Umbilical cord (tissue), 2 donors: ENCODE results near the gene SPOCK2.

DNA sequence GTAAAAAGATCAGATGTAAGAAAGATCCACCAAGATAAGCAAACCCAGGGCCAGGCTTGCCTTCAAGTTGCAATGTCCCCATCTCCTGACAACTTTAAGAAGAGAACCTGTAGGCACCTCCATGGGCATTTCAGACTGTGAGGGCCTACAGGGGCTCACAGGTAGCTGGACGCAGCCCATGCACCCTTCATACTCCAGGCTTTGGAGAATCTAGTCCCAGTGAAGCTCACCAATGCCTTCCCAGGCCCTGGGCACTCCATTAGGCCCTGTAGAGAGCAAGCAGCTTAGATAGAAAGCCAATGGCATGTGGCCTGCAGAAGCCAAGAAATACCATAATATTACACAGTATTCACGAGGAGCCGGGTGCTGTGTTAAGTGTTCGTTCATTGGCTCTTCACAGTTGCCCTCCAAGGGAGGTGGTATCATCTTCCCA is 3.4 kb downstream of the VSIR start:
- RAMPAGE, long total RNA: no peak

GRCh38 chr10:71806798-71807195 is 33.5 kb upstream of the VSIR start:
- RAMPAGE, long total RNA: no peak

DNA sequence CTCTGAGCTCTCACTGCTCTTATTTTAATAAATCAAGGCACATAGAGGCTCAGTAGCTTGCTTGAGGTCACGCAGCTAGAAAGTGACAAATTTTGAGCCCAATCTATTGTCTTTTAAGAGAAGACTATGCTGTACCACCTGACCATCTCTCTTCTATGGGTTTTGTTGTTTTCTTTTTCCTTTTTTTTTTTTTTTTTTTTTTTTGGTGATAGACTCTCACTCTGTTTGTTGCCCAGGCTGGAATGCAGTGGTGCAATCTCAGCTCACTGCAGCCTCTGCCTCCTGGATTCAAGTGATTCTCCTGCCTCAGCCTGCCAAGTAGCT is 35.6 kb upstream of the VSIR start:
- RAMPAGE, long total RNA: no peak

GRCh38 chr10:71821763-71822806 is 29.0 kb downstream of the PSAP start:
- RAMPAGE, long total RNA: no peak

GRCh38 chr10:71828718-71829649 is 22.1 kb downstream of the PSAP start:
- RAMPAGE, long total RNA: no peak

- RAMPAGE, long total RNA: no peak
Measured at GRCh38 chr10:71858169-71858662, 7.2 kb upstream of the PSAP start.

DNA sequence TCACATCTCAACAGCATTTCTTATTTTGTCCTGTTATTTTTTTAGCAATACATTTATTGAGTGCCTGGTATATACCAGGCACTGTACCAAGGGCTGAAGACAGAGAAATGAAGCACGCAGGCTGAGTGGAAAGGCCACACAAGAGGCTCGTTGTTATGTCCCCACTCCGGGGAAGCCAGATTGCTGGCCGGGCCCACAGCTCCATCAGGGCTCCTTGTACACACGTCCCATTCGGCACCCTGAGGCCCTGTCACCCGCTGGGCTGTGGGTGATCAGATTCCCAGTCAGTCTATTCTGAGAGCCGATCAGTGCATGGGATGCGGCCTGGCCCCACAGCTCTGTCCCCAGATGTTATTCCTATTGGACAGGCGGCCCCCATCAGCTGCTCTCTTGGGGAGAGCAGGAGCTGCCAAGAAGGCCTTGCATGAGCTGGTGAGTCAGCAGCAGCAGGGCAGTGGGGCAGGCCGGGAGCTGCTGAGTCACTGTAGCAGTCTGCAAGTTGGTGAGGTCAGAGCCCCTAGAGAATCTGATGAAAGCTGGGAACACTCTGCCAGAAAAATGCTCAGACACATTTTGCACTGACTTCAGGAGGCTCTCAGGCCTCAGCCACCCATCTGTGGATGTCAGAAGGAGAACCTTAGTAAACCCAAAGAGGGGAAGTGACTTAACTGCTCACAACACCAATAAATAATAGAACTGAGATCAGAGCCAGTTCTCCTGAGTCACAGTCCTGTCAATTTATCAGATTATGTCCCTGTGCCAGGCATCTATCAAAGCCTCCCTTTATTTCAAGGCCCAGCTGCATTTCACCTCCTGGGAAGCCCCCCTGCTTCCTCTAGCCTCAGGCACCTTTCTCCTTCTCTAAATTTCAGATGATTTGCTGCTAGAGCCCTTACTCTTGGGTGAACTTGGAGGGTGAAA is 9.4 kb upstream of the PSAP start:
- RAMPAGE, long total RNA: no peak

DNA sequence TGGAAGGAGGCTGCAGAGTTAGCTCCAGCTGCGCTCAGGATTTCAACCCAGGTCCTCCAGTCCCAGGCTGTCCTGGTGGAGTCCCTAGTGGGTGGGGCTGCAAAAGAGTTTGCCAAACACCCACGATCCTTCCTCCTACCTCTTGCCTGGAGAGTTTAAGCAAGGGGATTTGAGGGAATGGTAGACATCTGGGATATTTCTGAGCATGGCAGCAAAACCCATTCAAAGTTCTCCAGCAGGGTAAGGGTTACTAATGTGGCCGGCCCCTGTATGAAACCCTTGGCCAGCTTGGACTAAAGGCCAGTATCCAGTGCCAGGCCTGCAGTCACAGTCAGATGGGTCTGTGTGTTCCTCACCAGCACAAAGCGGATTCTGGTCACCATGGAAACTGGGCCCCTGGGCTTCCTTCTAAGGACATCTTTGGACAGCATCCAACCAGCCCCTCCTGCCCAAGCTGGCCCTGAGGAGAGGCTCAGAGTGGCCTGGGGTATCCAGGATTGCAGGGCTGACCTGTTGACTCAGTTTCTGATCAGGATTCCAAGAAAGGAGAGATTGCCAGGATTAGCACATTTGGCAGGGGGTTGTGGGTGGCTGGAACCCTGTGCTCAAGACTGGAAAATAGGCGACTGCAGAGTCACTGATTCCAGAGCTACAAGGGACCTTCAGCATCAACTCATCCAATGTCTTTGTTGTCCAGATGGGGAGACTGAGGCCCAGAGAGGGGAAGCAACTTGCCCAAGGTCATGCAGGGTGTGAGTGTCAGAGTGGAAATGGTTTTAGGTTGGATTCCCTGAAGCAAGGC is 42.6 kb upstream of the CHST3 start:
- RAMPAGE, long total RNA: no peak

GRCh38 chr10:71981063-71981813 is 17.0 kb downstream of the CHST3 start:
- RAMPAGE, long total RNA: no peak

DNA sequence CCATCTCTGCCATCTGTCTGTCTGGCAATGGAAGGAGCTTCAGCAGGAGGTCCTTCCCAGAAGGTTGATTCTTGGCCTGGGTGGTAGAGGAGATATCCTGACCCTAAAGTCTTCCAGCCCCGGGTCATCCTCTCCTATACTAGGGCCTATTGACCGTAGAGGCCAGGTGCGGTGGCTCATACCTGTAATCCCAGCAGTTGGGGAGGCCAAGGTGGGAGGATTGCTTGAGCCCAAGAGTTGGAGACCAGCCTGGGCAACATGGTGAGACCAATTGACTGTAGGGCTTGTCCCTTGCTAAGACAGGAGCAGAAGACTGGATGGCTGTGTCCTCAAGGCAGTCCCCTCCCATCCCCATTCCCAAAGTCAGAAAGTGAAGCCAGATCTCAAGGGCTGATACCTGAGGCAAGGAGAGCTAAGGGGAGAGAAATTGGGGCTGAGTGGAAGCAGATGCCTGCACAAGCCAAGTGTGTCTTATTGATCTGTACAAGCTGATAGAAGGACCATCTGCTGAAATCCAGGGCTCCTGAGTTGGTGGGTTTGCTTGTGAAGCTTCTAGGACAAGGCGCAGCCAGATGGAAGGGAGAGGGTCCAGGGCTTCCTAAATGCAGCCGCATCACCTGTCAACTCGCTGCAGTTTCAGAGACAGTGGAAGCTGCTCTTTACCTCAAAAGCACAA is 48.1 kb downstream of the CHST3 start:
- RAMPAGE, long total RNA: no peak

DNA sequence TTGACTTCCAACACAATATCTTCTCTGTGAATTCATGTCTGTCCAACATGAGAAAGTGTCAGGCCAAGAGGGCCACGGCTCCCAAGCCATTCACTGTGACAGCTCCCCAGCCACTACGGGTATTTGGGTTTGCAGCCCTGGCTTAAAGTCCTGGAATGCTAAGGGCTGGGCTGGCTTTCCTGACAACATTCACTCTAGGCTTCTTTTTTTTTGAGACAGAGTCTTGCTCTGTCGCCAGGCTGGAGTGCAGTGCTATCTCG is 53.3 kb downstream of the CHST3 start:
- RAMPAGE, long total RNA: no peak

GRCh38 chr10:72046848-72047341 is 41.5 kb downstream of the SPOCK2 start:
- RAMPAGE, long total RNA: no peak

- RAMPAGE, long total RNA: no peak
Measured at GRCh38 chr10:72061125-72061586, 27.2 kb downstream of the SPOCK2 start.

GRCh38 chr10:72062697-72063274 is 25.6 kb downstream of the SPOCK2 start:
- RAMPAGE, long total RNA: no peak

- RAMPAGE, long total RNA: no peak
Measured at GRCh38 chr10:72069077-72069407, 19.3 kb downstream of the SPOCK2 start.

DNA sequence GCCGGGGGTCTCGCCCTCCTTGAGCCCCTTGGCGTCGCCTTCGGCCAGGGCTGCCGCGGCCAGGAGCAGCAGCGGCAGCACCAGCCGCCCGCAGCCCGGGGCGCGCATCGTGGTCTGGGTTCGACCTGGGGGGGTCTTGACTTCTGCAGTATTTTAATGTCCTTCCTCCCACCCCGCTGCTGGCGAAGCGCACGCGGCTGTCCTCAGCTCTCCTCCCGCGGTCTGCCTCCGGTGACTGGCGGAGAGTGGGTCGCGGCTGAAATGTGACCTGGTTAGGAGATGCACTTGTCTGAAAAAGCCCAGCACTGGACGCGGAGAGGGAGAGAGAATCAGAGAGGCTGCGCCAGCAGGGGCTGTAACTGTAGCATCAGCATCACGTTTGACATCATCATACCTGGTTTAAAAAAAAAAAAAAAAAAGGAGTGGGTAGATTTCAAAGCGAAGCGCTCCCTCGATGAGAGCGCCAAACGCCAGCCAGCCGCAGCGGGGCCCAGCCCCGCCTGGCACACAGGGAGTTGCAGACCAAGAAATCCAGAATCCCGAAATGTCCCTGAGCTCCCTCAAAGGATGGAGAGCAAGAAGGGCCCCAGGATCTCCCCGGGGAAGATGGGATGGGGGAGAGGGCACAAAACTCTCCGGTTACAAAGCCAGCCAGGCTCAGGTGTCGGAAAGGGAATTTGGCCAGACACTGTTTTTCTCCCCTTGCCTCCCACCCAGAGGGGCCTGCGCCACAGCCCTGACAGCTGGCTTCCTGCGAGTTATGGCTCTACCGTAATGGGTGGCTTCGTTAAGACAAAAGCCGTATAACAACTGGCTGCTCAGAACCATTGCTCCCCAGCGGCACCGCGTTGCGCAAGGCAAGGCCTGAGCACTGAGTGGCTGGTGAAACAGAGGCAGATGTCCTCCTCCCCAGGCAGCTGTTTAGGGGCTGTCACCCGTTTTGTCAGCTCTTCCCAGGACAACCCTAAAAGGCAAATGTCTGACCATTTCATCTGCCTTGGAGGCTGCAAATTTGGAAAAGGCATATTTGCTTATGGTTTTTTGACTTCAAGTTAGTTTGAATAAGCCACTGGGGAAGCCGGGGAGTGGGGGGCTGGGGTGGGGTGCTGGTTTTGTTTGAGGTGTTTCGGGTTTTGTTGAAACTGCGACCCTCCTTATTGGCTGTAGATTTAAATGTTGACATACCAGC is at the start of gene SPOCK2:
Gene SPOCK2 (minus strand): TSS at position 331 of the 1,189 bp plus-strand sequence.
- RAMPAGE, long total RNA: no peak

DNA sequence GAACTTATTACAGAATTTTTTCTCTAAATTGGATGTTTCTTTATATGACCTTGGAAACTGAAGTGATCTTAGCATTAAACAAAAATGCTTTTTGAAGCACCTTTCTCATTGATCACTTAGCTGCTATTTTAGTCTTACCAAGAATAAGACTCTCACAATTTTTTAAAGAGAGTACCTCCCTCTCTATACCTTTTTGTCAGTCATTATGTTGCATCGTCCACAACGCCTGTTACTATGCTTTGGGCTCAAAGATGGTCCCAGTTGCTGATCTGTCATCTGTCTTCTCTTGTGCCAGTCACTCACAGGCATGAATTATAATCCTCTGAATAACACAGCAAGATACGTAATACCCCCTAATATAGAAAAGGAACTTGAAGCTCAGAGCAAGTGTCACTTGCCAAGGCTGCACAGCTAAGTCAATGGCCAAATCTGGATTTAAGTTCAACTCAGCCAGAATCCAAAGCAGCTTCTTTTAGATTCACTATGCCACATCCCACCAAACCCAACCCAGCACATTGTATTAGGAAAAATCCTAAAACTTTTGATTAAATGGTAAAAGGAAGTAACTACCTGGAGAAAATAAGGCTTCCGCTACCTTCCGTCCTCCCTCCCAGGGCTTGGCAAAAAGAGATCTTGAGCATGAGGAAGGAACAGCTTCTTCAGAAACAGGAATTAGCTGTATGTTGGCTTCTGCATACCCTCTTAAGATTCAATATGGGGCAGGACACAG is 19.9 kb upstream of the ASCC1 start:
- RAMPAGE, long total RNA: no peak

DNA sequence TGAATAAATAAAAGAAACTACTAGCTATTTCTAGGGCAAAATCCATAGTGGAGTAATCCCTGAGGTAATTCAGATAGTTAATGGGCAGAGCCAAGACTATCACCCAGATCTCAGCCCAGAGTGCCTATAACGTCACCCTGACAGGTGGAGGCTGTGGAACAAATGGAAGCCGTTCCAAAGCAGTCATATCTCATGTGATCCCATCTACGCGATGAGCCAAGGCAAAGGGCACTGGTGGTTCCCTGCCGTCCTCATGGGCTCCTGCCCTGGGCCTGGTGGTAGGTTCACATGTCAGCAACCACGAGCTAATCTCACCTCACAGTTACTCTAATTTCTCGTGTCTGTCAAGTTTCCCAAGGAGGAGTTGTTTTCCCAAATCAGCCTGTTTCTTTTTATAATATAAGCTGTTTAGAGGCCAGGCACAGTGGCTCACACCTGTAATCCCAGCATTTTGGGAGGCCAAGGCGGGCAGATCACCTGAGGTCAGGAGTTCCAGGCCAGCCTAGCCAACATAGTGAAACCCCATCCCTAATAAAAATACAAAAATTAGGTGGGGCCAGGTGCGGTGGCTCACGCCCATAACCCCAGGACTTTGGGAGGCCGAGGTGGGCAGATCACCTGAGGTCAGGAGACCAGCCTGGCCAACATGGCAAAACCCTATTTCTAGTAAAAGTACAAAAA is 22.5 kb upstream of the ASCC1 start:
- RAMPAGE, long total RNA: no peak

DNA sequence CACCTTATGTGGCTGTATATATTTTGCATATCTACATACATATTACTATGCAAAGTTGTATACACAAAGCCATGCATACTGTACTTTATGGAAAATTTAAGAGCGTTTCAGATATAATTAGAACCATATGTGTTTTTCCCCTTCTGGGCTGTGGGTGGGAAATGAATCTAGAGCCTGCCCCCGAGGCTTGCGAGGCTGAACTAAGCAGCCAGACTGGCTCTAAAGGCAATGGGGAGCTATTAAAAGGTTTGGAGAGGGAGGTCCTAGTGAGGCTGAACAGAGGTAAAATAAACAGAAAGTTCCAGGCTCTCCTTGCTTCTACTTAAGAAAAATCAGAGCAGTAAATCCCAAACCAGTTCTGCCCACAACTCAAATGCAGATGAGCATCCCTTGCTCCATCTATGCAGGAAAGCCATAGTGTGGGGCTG is 14.2 kb upstream of the DDIT4 start:
- RAMPAGE, long total RNA: no peak

DNA sequence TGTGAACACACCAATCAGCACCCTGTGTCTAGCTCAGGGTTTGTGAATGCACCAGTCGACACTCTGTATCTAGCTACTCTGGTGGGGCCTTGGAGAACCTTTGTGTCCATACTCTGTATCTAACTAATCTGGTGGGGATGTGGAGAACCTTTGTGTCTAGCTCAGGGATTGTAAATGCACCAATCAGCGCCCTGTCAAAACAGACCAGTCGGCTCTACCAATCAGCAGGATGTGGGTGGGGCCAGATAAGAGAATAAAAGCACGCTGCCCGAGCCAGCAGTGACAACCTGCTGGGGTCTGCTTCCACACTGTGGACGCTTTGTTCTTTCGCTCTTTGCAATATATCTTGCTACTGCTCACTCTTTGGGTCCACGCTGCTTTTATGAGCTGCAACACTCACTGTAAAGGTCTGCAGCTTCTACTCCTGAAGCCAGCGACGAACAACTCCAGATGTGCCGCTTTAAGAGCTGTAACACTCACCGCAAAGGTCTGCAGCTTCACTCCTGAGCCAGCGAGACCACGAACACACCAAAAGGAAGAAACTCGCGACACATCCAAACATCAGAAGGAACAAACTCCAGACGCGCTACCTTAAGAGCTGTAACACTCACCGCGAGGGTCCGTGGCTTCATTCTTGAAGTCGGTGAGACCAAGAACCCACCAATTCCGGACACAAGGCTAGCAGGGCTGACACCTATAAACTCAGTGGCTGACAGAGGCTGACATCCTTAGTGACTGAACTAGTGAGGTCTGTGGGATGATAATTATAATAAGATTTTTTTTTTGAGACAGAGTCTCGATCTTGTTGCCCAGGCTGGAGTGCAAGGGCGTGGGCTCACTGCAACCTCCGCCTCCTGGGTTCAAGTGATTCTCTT is 28.0 kb downstream of the DNAJB12 start:
- RAMPAGE, long total RNA: no peak